Umbilical cord (tissue), 2 donors: ENCODE data around the genes PCDHA7, PCDHB6, PCDHB13 and SLC25A2.

GRCh38 chr5:140555673-140556383 is 1.4 kb downstream of the SRA1 start:
- RAMPAGE, long total RNA, result no peak

DNA sequence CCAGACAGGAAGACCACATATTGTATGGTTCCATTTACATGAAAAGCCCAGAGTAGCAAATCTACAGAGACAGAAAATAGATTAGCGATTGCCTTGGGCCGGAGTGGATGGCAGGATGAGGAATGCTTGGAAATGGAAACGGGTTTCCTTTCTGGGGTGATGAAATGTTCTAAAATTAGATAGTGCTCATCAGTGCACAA is 23.6 kb downstream of the SLC35A4 start:
- RAMPAGE, long total RNA, result no peak

DNA sequence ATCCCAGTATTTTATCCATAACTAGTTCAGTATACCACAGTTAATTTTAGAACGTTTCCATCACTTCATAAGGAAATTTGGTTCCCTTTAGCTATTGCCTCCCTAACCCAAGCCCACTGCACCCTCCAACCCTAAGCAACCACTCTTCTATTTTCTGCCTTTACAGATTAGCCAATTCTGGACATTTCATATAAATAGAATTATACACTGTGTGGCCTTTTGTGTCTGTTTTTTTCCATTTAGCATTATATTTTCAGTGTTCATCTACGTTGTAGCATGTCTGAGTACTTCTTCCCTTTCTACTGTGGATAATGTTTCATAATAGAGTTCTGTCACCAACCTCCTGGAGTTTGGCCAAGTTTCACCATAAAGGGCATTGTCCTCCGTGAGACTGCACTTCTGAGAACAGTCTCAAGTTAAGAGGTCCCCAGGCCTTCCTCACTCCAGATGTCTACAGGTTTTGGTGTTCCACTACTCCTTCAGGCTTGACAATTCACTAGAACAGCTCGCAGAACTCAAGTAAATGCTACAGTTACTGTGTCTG is 30.8 kb downstream of the SLC35A4 start:
- RAMPAGE, long total RNA, result no peak

- RAMPAGE, long total RNA, result no peak
Measured at GRCh38 chr5:140834020-140834399, at the start of gene PCDHA7. Gene PCDHA7, plus strand, starts transcription at chr5:140834269.

DNA sequence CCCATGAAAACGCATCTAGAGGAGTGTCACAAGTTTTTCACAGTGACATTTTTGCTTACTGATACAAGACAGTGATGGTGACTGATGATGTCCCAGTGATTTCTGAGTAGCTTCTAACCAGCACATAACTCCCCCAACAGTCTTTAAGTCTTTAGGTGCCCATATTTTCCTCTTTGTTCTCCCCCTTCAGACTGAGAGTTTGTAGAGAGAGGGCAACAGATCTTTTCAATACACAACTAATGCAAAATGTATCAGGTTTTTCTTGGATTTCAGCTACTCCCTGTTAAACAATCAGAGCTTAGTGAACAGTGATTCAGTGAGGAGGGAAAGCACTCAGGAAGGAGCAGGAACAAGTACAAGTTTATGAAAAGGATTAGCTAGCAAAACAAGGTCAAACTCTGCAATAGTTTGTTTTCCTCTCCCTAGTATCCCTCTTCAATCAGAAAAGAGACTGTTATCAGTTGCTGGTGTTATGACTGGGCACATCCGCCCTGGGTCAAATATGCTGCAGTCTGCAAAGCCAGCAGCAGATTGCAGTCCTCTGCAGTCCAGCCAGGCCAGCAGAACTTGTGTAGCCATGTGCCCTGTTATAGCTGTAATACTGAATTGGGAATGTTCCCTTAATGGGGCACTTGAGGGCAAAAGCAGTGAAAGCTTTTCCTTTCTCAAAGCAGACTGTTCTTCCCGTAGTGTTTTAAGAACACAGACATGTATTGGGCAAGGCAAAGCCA is 11.9 kb downstream of the PCDHAC2 start:
- RAMPAGE, long total RNA, result no peak

GRCh38 chr5:141039905-141041008 is 10.9 kb upstream of the PCDHB1 start:
- RAMPAGE, long total RNA, result no peak

DNA sequence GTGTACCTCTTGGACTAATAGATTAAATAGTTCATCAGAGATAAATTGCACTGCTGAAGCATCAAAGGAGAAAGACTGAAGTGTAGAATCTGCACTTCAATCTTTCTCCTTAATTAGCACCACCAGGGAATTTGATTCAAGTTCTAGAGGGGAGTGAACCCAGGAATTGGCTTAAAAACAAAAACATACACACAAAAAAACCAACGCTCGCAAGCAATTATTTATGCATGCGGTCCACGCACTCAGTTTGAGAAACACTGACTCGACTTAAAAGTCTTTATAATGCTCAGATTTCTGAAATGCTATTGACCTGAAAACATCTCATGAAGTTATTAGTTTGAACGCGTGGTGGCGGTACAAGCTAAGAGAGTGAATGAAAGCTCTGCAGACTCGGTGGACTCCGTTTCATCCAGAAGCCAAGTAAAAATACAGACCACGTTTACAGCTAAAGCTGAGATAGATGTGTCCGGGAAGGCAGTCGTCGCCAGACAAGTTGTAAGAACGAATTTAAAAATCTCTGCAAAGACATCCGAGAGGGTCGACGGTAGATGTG is at the start of gene PCDHB6:
TSS of gene PCDHB6 (plus strand) at position 403 of the 553 bp plus-strand sequence.
- RAMPAGE, long total RNA, result no peak

- RAMPAGE, long total RNA, result no peak
Measured at GRCh38 chr5:141213871-141214187, at the start of gene PCDHB13. Gene PCDHB13, plus strand, starts transcription at chr5:141213919.

- RAMPAGE, long total RNA, result no peak
Measured at GRCh38 chr5:141250796-141251197, 5.6 kb downstream of the PCDHB15 start.

GRCh38 chr5:141303851-141304196 is at the start of gene SLC25A2:
Gene SLC25A2, minus strand, starts transcription at chr5:141304049.
- RAMPAGE, long total RNA, result no peak

GRCh38 chr5:141370465-141370664 is 323 bp downstream of the PCDHGB3 start:
- RAMPAGE, long total RNA, result no peak

DNA sequence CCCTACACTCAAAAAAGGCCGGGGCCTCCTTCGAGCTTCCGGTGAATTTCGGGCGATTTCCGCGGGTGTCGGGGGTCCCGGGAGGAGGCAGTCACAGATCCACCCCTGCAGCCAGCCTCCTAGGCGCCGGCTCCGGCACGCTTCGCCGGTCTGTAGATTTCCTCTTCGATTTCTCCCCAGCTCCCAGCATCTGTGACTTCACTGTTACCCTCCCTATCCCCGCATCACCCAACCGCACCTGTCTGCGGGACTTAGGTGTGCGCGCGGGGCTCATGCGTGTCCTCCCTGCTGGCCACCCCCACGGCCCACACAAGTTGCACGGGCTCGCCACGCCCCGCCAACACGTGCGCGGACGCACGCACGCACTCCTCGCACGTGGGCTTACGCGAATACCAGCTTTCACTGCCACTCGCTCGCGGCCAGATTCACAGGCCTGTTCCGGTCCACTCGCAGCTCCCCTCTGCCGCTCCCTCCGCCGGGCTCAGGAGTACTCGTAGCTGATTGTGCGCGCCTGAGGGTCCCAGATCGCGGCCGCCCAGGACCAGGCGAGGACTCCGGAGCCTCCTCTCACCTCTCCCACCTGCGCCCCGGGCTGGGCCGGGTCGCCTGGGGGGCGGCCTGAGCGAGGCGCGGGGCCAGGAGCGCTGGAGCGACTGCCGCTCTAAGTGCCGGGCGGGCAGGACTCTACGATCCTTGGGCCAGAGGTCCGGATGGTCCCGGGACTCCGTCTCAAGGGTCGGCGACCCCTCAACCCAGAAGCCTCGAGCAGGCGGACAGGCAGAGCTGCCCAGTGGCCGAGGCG is 3.3 kb downstream of the PCDHGC5 start:
- RAMPAGE, long total RNA, result no peak

GRCh38 chr5:141584022-141584341 is 34.8 kb downstream of the DIAPH1 start:
- RAMPAGE, long total RNA, result no peak

- RAMPAGE, long total RNA, result no peak
Measured at GRCh38 chr5:141604190-141604999, 14.4 kb downstream of the DIAPH1 start.

GRCh38 chr5:141608222-141609166 is 10.3 kb downstream of the DIAPH1 start:
- RAMPAGE, long total RNA, result no peak

GRCh38 chr5:141618047-141618855 is 549 bp downstream of the DIAPH1 start:
- RAMPAGE, long total RNA, result no peak

GRCh38 chr5:141625520-141626304 is 6.9 kb upstream of the DIAPH1 start:
- RAMPAGE, long total RNA, result no peak

DNA sequence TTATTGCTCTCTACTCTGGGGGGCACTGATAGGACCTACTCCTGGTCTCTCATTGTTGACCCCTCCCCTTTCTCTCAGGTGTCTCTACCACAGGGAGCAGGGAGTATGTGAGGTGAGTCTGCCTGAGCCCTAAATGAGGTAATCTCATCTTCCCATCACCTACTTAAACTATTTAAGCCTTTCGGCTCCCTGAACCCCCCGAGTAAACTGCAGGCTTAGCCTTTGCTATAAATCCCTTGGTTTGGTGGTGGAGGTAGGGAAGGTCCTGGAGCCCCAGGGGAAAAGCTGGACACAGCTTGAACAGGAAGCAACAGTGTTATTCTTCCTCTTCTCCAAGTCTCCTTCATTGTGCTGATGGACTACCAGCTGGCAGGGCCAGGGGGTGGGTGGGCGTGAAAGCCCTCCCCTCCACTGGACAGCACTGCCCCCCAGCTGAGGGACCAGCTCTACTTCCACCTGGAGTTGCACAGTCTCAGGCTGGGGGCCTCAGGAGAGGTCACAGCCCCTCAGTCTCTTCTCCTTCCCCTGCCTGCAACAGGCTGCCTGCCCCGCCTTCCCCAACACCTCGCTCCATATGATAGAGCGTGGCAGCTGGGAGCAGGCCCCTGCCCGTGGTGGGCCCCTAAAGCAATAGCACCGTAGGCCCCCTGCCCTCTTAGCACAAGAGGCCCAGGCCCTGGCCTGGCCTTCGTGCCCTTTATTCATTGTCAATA is 3.7 kb downstream of the RELL2 start:
- RAMPAGE, long total RNA, result no peak

DNA sequence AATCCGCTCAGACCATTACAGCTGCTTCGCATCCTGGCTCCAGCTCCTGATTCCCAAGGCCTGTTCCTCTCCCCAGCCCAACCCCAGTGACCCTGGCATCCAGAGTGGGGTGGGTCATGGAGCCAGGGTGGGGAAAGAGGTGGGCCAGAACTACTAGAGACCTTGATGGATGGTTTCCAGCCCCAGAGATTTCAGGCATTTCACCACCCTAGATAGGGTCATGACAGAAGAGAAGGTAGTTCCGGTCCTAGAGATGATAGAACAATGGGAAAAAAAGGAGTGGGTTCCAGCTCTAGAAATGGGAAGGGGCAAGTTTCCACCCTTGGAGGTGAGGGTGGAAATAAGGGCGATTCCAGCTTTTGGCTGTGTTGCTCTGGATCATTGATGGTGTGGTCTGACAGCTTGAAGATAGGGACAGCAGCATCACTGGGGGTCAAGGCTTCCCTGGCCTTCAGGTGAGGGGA is 4.3 kb downstream of the RELL2 start:
- RAMPAGE, long total RNA, result no peak

GRCh38 chr5:141680068-141680759 is 1.8 kb downstream of the ARAP3 start:
- RAMPAGE, long total RNA, result no peak